Hematopoietic multipotent progenitor cell (in vitro differentiated cells): ENCODE results near the genes PHF10 and FAM120B.

DNA sequence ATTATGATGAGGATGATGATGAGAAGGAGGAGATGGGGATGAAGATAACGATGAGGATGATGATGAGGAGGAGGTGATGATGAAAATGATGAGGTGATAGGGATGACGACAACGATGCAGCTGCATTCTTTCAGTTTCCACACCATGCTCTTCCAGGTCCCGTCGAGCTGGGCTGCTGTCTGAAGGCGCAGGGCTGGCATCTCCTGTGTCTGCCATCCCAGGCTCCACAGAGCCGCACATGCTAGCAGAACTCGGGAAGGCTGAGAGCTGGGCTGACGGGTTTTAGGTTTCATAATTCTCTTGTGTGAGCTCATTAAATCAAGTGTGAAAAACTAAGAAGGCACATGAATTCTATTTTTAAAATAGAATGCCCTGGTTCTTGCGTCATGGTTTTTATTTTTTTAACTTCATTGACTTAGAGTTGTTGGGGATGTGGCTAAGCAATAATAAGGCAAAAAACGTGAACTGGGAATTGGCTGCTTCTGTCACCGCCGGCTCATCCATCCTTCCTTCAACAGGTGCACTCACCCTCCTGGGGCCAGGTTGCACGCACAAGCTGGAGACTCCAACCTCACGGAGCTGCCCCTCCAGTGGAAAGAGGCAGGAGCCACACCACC, 275.2 kb downstream of the SMOC2 start:
- CAGE, long polyA plus RNA: no peak

DNA sequence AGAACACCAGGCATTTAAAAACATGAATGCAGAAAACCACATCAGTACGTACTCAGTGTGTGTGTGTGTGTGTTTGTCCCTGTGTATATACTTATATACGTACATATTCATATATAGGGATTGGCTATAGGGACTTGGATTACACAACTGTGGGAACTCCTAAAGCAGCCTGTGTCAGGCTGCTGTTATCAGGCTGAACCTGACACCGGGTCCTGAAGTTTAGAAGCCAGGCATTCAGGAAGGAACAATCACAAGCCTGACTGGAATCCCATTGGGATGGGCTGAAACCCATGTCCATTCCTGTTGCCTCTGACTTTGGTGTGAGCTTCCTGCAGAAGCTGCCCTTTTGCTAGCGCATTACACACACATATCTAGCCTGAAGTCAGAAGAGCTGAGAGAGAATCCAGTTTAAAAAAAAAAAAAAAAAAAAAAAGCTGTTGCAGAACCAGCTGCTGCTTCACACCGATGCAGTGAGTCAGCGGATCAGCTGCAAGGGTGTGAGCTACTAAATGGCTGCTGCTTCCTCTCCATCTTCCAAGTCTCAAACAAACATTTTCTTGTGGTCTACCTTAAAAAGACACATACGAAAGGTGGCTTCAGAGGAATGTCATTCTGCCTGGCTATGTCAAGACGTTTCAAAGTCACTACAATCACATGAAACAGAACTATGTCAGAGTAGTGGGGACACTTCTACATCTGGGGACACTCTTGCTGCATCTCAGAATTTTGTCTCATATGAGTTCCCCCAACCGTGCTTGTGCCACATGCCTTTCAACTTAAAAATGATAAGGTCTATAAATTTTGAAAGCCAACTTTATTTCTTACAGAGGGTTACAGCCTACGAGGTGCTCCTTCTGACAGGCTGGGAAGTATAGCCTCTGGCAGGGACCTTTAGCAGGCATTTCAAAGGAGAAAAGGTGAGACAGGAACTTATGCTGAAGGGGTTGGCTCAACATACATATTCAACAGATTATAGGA, 347.9 kb downstream of the THBS2 start:
- CAGE, long polyA plus RNA: no peak

DNA sequence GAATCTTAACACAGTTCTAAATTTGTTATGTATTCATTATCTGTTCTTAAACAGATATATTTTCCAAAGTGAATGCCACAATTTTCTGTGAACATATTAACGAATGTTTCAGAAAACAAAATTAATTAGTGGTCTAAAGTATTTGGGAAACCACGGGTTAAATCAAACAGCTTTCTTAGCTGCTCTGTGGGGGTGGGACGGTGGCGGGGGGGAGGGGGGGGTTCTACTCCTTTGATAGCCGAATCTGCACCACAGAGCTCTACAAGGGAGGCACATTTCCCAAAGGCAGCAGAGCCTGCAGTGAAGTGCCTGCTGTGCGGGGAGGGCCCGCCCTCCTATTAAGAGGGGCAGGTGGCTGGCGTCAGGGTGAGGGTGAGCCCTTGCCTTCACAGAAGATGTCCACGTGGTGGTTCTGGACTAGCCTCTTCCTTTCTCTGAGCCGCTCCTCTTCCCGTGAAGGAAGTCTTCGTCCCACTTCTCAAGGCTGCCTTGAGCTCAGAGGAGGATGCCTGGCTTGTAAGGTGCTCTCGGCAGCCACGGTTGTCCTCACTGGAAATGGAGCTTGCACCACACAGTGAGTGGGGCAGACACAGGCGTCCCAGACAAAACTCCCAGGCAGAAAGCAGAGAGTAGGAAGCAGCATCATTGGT, 174.9 kb upstream of the THBS2 start:
- CAGE, long polyA plus RNA: no peak

DNA sequence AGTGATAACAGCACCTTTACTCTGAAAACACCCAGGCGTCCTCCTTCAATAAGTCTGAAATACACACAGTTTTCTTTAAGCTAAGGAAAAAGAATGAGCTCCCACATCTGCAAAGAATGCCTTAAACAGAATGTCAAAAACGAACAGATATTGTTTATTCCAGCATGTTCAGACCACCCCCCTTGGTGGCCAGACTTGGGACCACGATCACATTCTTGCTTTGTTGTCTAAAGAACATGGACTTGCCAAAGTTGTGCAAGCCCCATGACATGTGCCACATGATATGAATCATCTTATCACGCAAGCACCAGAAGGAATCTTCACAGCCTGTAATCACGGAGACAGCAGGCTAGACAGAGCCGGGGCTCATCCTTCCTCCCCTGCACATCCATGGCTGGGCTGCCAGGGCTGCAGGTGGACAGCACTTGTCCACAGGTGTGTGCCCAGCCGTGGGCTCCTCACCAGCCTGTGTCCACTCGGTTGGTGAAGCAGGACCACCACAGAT, 200.9 kb upstream of the THBS2 start:
- CAGE, long polyA plus RNA: no peak

DNA sequence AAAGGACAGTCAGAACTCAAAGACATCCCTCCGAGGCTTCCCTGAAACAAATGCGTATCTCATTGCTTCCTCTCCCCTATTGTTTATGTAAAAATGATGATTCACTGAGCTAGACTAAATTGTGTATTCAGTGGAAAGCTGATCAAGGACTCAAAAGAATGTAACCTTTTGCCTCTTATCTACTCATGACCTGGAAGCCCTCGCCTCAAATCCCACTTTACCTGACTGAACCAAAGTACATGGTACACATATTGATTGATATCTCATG, 81.5 kb downstream of the WDR27 start:
- CAGE, long polyA plus RNA: no peak

- CAGE, long polyA plus RNA: no peak
These were observed 73.9 kb downstream of the WDR27 start for GRCh38 chr6:169627787-169628441.

- CAGE, long polyA plus RNA: no peak
These were observed 48.1 kb downstream of the WDR27 start for GRCh38 chr6:169653684-169654135.

DNA sequence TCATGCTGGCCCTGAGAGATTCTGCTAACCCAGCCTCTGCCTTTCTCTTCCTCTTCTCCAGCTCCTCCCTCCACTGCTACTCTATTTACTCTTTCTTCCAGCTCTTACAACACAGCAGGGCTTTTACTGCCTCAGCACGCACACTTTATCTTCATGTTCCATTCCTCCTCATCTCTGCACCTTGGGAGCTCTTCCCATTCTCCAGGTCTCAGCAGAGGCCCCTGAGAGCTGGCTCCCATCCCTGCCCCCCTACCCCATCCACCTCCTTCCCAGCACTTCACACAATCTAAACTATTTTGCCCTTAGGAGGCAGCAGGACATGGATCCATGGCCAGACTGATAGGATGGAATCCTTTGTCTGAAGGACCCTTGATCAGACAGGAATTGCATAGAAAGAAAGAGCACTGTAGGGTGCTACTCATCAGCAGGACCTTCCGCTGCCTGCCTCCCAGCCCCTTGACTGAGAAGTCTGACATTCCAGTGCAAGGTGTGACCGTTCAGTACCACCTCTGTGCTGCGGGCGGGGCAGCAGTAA, 11.5 kb downstream of the WDR27 start:
- CAGE, long polyA plus RNA: no peak

- CAGE, long polyA plus RNA: no peak
These were observed 7.2 kb downstream of the C6orf120 start for GRCh38 chr6:169708797-169709833.

DNA sequence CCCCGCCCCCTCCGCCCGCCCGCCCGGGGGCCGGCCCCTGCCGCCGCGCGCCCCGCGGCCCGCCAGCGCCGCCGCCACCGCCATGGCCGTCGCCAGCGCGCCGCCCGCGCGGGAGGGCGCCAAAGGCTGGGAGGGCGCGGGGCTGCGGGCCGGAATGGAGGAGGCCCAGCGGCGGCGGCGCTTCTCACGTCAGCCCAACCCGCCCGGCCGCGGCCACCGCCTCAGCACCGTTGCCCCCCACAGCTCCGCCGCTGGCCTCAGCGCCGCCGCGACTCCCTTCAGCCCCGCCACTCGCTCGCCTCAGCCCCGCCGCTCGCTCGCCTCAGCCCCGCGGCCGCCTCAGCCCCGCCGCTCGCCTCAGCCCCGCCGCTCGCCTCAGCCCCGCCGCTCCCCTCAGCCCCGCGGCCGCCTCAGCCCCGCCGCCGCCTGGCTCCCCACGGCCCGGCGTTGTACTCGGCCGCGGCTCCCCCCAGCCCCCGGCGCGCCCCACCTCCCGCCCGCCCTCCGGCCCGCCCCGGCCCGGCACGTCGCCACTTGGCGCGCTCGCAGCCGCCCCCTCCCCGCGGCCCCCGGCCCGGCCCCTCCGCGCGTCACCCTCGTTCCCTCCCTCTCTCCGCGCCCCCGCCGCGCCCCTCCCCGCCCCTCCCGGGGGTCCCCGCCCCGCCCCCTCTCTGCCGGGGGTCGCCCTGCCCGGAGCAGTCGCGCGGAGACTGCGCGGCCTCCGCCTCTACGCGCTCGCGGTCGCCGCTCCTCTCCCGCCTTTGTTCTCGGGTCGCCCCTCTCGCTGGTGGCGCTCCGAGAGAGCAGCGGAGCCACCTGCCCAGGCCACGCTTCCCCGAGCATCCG, at the start of gene PHF10:
Gene PHF10, minus strand, starts transcription at position 455 of the 846 bp plus-strand sequence.
- CAGE, long polyA plus RNA: no peak

- CAGE, long polyA plus RNA: no peak
These were observed 12.4 kb downstream of the ERMARD start for GRCh38 chr6:169763663-169764385.

- CAGE, long polyA plus RNA: no peak
These were observed 265.9 kb downstream of the DLL1 start for GRCh38 chr6:170025061-170025269.

GRCh38 chr6:170031159-170031451, 259.8 kb downstream of the DLL1 start:
- CAGE, long polyA plus RNA: no peak

- CAGE, long polyA plus RNA: no peak
These were observed 205.1 kb downstream of the DLL1 start for GRCh38 chr6:170085769-170086218.

- CAGE, long polyA plus RNA: no peak
These were observed 130.9 kb downstream of the DLL1 start for GRCh38 chr6:170159632-170160771.

GRCh38 chr6:170165169-170166001, 125.5 kb downstream of the DLL1 start:
- CAGE, long polyA plus RNA: no peak

DNA sequence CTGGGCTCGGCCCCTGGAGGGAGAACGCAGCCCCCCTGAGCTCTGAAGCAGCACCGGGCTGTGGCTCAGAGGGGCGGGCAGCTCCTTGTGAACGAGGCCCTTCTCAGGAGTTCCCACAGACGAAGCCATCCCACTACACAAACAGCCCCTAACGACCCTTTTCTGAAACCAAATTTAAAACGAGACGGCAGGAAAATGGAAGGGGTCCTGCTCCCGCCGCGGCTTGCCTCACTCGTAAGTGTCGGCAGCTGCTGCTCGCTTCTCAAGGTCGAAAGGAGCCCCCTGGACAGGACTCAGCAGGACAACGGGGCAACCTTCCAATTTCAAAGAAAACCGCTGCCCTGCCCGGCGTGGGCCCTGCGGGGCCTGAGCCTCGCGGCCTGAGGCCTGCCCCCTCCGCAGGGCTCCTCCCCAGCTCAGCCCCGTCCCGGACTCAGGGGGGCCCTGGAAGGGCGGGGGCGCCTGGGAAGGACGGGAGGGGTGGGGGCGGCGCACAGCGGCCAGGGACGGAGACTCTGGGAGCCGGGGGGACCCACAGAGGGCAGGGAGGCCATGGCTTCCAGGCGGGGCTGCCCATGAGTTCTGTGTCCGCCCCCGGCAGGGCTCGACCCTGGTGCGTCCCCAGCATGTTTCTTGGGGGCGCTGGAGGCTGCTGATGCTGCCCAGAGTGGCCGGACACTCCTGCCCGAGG, 114.8 kb downstream of the DLL1 start:
- CAGE, long polyA plus RNA: no peak

DNA sequence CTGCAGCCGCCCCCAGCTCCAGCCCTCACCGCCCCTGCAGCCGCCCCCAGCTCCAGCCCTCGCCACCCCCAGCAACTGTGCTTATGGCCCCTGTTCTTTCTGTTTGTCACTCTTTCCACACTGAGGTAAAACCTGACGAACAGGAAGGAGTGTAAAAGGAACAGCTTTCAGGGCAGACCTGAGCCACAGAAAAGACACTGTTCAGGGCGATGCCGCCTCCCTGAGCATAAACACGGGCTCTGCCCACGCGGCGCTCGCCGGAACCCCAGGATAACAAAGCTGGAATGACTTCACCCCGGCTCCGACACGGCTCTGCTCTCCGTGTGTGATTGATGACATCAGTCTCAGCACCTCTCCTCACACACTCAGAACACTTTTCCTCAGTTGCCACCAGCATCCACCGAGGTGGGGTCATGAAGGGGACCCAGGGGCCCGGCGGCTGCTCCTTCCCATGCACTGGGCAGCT, 43.8 kb downstream of the DLL1 start:
- CAGE, long polyA plus RNA: no peak

DNA sequence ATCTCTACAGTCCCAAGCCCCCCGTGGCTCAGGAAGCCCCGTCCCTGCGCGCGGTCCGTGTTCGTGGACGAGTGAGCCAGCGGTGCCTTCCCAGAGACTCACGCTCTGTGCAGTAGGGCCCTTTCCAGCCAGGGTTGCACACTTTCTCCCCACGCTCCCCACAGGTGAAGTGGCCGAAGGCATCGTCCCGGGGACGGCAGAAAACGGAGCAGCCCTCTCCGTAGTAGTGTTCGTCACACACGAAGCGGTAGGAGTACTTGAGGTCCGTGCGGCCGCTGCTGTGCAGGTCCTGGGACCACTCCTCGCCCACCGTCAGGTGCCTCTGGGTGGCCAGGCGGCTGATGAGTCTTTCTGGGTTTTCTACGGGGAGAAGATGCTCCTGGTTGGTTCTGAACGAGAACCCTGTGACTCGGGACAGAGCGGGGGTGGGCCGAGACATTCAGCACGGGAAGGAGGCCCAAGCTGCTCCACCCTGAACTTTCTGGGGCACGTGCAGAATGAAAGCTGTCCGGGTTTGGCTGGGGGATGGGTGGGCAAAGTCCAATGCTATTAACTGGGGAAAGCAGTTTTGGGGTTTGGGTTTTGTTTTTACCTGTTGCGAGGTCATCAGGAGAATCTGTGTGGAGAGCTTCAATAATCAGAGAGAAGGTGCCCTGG, 2.6 kb downstream of the DLL1 start:
- CAGE, long polyA plus RNA: no peak

DNA sequence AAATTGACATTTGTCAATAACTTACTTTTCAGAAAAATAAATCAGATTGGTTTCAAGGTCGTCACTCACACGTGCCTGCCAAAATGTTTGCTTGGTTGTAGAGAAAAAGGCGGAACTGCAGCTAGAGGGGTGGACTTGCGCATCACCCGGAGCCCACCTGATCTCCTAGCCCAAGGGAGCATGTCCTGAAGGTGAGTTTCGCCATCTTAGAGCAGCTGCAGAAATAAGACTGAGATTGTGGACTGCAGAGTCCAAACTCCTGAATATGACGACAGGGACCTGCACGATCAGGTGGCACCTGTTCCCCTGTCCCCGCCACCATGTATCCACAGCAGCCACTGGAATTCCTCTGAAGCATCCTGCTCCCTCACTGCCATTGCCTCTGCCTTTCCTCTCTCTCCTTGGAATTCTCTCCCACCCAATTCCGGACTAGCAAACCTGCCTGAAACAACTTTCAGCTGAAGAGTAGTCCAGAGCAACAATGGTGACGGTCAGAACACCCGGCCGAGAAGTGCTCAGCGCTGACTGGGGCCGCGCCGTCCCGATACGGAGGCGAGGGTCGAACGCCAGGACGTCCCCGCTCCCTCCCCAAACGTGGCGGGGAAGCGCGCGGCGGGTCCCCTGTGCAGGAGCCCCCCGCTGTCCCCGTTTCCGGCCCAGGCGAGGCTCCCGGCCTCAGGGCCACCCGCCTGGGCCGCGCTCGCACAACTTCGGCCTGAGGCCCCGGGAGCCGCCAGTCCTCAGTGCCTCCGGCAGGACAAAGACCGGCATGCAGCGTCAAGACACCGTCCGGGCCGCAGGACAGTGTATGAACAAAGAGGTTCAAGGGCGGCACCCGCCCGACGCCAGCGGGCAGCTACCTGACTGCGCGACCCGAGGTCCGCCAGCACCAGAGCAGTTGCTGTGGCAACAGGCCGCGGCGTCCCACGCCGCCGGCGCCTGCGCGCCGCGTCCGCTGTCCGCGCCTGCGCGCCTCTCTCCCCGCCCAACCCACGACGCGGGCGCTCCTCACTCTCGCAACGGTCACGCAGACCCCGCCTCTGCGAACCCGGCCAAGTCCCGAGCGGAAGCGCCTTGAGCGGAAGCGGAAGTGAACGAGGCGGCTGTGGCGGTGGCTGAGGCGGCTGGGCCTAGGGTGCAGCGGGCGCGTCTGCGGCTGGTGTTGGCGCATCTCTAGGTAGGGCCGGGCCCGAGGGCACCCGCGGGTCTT, at the start of gene FAM120B:
Gene FAM120B, plus strand, starts transcription at position 1,093 of the 1,210 bp plus-strand sequence.
- CAGE, long polyA plus RNA: no peak